ENCODE results near the genes SCYGR5, PID1, TRIP12 and FBXO36.

GRCh38 chr2:227666632-227666831 lies at the start of gene SCYGR5:
TSS of gene SCYGR5 (plus strand) at chr2:227666804.
- PRO-cap, 2 experiments: no peak in any of the 2 experiments

GRCh38 chr2:227765831-227766222 lies 20.1 kb downstream of the SCYGR8 start:
- PRO-cap, 2 experiments: no peak in any of the 2 experiments

GRCh38 chr2:228838703-228839261 lies 432.3 kb downstream of the PID1 start:
- PRO-cap, 2 experiments: no peak in any of the 2 experiments

DNA sequence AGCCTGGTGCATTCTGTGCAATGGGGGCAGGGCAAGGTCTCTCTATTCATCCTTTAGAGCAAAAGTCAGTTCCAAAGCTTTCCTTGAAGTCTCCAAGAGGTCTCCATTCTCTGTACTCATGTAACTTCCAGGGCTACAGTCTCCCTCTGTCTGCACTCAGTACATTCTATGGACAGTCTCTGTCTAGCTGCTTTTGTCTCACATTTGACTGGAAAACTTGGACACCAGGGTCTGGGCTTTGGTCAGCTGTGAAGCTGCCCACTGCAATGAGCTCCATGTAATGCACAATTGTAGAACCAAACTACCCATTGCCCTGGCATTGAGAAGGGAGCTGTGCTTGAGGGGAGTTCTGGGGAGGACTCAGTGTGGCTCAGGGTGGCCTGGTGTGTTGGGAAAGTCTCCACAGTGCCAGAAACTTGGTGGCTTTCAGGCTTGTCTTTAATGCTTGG lies 203.2 kb downstream of the PID1 start:
- PRO-cap, 2 experiments: no peak in any of the 2 experiments

- PRO-cap, 2 experiments: no peak in any of the 2 experiments
These were observed 192.3 kb downstream of the PID1 start for GRCh38 chr2:229078677-229079235.

- PRO-cap, 2 experiments: no peak in any of the 2 experiments
These were observed 190.9 kb downstream of the PID1 start for GRCh38 chr2:229080071-229080722.

GRCh38 chr2:229127590-229128328 lies 143.3 kb downstream of the PID1 start:
- PRO-cap, 2 experiments: no peak in any of the 2 experiments

DNA sequence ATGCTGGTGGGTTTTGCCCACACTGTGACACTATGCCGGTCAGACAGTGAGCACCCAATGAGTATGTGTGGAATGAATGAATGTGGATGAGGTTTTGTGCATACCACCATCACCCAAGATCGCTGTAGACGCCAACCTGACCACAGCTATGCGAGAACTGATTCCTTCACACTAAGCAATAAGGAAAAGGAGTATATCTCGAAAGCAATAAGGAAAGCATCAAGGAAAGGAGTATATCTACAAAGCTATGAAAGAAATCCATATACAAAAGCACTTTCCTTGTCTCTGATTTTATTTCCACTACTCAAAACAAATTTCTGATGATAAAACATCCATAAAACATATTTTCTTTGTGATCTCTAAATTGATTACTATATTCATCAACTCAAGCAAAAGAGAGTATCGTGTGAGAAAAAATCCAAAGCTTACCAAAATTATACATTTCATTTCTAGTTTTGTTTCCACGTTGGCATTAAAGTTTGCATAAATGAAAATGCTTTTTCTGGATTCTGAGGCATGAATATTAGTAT lies 116.5 kb downstream of the PID1 start:
- PRO-cap, 2 experiments: no peak in any of the 2 experiments

GRCh38 chr2:229164888-229165296 lies 106.2 kb downstream of the PID1 start:
- PRO-cap, 2 experiments: no peak in any of the 2 experiments

- PRO-cap, 2 experiments: no peak in any of the 2 experiments
These were observed 87.5 kb downstream of the PID1 start for GRCh38 chr2:229183616-229183938.

DNA sequence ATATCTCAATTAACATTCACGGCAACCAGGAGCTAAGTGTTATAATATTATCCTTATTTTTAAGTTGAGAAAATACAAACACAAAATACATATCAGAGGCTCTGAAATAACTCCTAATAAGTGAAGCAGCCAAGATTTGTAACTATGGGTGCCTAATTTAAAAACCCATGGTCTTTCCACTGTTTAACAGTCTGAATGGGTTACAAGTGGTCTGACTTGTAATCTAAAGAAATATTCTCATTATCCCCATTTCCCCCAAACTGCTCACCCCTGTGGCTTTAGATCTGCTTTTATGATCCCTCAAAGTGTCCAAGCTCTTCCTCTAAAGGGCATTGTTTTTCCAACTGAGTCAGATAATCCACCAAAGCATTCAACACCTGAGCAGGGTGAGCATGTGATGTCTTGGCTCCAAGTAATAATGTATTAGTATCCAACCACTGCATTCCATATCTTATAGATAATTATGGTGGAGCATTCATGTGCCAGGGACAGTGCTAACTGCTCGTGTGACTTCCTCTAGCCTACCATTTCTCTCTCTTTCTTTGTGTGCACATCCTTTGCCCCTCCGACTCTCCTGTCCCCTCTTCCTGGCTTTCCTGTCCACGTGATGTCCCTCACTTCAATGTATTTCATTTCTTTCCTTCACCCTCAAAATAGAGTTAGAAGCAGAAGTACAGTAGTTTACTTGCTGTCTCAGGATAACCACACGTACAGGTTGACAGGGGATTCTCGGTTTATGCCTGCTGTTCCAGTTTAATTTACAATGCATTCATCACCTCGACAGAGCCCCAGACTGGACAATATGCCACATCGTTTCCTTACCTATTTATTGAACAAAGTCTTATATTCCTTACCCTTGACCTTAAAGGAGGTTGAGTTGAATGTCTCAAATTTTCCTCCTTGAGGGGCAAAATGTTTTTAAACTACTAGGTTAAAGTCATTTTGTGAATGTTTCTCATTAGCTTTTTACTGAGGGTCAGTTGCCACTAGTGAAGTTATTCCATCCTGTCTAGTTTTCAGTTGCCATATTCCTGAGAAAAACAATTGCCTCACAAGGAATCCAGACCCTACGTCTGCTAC lies 13.9 kb downstream of the PID1 start:
- PRO-cap, 2 experiments: no peak in any of the 2 experiments

DNA sequence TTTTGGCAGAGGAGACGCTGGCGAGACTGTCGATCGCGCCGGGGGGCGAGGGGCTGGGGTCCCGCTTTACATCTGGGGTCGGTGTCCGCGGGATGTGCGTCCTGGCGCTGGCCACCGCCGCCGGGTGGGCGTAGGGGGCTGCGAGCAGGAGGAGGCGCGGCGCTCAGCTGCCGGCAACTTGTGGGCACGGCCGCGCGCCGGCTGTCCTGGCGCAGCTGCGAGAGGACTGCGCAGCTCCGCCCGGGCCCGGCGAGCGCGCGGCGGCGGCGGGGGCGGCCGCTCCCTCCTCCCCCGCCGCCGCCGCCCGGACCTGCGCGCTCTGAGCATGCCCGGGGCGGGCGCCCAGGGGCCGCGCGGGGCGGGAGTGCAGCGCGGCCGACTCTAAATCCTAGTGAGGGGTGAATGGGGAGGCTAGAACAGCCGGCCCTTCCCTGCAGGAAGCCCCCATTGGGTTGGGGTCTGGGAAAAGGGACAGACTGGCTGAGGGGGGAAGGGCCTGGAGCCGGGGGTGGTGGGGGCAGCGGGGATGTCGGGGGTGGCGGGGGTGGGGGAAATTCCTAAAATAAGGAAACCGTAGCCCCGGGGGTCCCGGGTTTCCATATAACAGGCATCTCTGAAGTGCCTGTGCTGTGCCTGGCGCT lies at the start of gene PID1:
Gene PID1, minus strand, starts transcription at position 230 of the 641 bp plus-strand sequence.
- PRO-cap, 2 experiments: peak in 2 of 2 experiments; most common plus-strand start position 326 of the sequence (in 2); most common minus-strand start position 208 of the sequence (in 1)

GRCh38 chr2:229297283-229297782 lies 26.2 kb upstream of the PID1 start:
- PRO-cap, 2 experiments: peak in 1 of 2 experiments; most common minus-strand start chr2:229297425 (in 1)

- PRO-cap, 2 experiments: no peak in any of the 2 experiments
These were observed 139.9 kb upstream of the PID1 start for GRCh38 chr2:229410950-229411365.

DNA sequence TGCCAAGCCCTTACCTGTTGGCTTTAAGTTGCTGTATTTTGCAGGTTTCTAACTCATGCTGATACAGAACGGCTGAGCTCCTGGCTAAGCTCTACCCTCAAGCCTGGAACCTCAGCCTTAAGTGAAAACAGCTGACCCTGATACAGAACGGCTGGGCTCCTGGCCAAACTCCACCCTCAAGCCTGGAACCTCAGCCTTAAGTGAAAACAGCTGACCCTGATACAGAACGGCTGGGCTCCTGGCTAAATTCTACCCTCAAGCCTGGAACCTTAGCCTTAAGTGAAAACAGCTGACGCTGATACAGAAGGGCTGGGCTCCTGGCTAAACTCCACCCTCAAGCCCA lies 17.5 kb upstream of the DNER start:
- PRO-cap, 2 experiments: no peak in any of the 2 experiments

GRCh38 chr2:229921554-229922346 lies at the start of gene TRIP12:
TSS of gene TRIP12 (minus strand) at chr2:229922009.
- PRO-cap, 2 experiments: peak in 2 of 2 experiments; most common minus-strand start chr2:229921789 (in 1)

GRCh38 chr2:229922347-229922672 lies at the start of gene FBXO36:
TSS of gene FBXO36 (plus strand) at chr2:229922503.
- PRO-cap, 2 experiments: peak in 1 of 2 experiments; most common minus-strand start chr2:229922407 (in 1)

GRCh38 chr2:230166571-230166906 lies 53.2 kb downstream of the SP110 start:
- PRO-cap, 2 experiments: no peak in any of the 2 experiments

- PRO-cap, 2 experiments: no peak in any of the 2 experiments
These were observed 49.4 kb downstream of the SP110 start for GRCh38 chr2:230170278-230170974.

DNA sequence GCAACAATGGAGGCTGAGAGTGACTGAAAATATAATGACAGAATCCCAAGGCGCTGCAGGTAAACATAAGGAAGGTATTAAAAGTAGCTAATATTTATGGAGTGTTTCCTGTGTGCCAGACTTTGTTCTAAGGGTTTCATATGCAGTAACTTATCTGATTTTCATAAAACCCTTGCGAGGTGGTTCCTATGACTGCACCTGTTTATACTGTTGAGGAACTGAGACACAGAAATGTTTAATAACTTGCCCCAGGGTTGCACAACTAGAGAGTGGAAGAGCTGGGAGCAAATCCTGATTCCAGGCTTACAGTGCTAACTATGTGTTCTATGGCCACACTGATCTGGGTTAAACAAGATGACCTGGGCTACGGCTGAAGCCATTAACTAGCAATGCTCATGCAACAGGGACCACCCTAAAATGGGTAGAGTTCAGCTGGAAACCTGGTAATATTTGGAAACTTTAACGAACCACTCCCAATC lies 2.3 kb downstream of the SP110 start:
- PRO-cap, 2 experiments: no peak in any of the 2 experiments

All from heart right ventricle (tissue), 2 donors.